Hair follicle dermal papilla cell (primary cell): Measurements from ENCODE around the genes TROAP, KCNH3, MCRS1, AQP5 and DIP2B.

DNA sequence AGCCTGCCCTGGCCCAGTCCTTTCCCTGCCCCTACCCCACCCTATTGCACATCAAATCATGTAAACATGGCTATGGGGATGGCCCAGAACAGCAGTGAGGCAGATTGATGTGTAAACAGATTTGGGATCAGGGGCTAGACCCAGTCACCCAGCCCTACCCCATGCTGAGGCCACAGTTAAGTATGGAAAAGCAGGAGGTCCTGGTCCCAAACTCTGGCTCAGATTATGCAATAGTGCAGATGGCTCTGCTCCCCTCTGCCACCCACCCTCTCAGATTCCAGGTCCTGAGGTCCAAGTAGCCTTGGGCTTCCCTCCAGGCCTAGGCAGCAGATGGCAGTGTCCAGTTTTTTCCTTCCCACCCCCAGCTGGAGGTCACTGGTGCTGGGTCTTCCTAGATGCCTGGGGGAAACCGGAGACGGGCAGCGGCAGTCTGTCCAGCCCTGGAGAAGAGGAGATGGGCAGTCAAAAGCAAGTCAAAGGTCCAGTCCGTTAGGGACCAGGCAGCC lies 2.8 kb upstream of the DHH start:
- CAGE, long polyA plus RNA = no peak

DNA sequence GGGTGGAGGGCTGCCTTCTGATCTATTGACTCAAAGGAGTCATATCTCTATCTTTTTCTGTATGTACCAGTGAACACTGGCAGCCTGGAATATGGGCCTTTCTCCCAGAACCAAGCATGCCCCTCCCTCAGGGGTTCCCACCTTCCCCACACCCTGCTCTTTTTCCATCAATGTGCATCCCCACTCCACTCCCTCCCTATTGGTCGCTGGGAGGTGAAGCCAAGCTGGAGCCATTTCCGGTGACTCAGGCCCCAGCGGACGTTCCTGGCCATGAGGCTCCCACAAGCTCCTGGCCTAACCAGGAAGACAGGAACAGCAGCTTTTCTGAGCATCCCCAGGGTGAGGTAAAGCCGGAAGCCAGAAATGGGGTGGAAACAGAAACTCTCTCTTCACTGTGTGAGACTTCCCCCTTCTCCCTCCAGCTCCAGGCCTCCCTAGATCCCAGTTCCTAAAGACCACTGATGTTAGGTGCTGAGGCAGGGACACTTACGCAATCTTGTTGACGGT lies 5.2 kb downstream of the LMBR1L start:
- CAGE, long polyA plus RNA = no peak

DNA sequence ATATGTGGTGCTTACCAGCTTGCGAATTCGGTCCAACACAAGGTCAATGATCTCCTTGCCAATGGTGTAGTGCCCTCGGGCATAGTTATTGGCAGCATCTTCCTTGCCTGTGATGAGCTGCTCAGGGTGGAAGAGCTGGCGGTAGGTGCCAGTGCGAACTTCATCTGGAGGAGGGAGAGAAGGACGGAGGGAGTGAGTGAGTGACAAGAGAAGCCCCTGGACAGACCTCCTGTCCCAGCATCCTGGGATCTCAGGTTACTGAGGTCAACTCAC lies 2.0 kb downstream of the TUBA1B start:
- CAGE, long polyA plus RNA = no peak

GRCh38 chr12:49322798-49323802 lies at the start of gene TROAP:
TSS of gene TROAP (plus strand) at chr12:49323255.
- CAGE, long polyA plus RNA = no peak

- CAGE, long polyA plus RNA = no peak
These were observed 23.6 kb upstream of the KCNH3 start for GRCh38 chr12:49515281-49515631.

DNA sequence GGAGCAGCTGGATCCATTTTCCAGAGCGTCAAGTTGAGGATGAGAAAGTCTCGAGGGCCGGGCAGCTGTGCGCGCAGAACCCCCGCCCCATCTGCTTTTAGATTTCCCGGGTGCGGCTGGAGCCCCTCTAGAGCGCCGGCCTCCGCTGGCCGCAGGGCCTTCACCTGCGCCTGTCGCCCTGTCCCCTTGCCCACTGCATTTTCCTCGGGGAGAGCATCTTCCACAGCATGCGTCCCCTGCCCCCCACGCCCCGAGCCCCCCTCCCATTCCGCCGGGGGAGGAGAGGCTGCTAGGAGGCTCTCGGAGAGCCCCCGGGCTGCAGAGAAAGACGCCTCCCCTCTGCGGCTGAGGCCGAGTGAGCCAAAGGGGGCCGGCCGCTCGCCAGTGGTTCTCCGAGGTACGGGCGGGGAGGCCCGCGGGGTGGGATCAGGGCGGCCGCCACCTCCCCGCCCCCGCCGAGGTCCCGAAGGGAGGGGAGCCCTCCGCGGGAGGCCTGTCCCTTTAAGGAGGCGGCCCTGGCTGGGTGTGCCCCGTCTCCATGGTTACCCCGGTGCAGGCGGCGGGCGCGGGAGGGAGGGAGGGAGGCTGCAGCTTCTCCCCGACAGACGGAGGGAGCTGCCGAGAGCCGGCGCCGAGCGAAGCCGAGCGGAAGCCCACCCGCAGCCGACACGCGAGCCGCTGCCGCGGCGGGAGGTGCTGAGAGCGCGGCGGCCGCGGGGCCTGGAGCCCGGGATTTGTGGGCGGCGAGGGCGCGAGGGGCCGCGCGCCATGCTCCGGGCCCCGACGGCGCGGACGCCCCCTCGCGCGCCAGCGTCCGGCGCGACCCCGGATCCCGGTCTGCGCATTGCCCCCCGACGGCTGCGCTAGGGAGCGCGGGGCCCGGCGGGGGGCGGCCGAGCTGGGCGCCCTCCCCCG lies at the start of gene KCNH3:
Gene KCNH3 (plus strand): TSS at position 583 of the 915 bp plus-strand sequence.
- CAGE, long polyA plus RNA = no peak

DNA sequence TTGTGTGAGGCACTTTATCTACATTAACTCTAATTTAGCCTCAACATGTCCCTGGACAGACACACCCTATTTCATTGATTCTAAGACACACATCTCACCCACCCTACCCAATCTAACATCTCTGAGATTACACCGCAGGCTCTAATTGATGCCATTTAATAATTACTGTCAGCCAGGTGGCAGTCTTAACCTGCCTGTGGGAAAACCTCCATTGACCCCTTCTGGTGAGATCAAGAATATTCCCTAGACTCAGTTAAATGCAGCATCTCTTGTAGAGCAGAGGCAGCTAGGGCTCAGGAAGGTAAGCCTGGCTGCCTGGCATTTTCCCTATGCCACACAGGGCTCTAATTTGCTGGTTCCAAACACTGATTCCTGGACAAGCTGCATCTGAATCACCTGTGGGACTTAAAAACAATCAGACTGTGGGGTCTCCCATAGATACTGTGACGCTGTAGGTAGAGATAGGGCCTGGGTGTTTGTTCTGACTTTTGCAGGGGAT lies 14.4 kb downstream of the MCRS1 start:
- CAGE, long polyA plus RNA = no peak

DNA sequence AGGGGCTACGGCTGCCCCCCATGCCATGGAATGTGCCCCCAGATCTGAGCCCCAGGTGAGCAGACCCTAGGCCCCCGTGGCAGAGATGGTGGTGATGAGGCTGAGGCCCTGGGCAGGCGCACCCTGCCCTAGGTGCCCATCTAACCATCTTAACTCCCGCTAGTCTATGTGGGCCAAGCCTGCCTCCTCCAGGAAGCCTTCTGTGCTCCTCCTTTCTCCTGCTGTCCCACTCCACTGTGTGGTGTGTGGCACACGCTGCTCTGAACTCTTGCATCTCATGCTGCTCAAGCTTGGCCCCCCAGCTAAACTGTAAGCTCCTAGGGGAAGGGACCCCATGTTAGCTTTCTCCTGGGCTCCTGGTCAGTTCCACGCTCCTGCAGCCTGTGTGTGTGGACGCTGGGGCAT lies 12.0 kb downstream of the MCRS1 start:
- CAGE, long polyA plus RNA = no peak

DNA sequence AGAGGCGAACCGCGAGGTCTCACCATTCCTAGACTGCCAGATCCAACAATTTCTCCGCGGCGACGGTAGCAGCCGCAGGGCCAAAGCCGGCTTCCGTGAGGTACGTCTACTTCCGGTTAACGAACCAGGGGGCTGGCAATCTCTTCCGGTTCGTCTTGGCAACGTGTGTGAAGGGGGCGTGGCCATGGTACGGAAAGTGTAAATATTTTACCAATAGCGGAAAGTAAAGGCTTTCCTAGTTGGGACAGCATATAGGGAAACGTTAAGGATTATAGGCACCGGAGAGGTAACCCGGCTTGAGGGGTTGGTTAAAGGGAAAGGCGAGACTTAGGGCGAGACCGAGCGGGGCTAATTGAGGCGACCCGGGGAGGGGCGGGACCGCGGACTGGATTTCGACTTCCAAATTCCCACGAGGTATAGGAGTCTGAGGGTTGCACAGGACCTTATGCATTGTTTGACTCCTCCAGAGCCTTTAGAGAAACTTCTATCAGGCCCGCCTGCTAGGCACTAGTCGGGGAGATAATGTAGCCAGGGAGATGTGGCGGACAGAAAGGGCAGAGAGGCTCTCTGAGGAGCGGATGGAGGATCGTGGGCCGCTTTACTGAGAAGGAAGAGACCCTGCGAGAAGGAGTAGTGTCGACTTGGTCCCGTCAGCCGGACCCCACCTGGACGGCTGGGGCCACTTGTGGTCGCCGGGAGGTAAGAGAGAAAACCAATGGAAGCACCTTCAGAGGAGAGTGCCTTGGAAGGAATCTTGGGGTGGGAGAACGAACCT lies at the start of gene MCRS1:
Gene MCRS1 (minus strand): TSS at position 118 of the 775 bp plus-strand sequence.
- CAGE, long polyA plus RNA = no peak

DNA sequence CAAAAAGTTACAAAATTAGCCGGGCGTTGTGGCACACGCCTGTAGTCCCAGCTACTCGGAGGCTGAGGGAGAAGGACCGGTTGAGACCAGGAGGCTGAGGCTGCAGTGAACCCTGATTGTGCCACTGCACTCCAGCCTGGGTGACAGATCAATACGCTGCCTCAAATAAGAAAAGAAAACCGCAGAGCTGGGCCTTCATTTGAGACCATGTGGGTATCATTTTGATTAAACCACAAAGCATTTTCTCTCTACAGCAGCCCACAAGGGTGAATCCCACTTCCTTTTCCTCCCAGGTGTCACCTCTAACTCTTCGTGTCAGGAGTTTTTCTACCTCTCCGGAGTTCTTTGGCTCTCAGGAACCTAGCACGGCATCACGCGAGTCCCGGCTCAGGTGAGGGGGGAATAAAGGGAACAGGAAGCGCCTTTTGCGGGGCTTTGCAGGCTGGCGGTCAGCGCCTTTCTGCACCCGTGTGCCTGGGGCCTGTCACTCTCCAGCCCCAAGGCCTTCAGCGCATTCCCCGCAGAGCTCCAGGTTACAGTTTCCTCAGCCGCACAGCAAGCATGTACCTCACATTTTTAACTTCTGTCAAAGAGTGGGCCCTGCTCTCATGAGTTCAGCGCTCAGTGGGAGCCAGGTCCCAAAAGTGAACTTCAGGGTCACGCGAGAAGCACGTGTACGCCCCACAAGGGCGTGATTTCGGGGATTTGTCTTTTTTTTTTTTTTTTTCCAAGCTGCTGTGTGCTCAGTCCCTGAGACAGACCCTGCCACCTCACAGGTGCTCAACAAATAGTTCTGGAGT lies 817 bp upstream of the PRPF40B start:
- CAGE, long polyA plus RNA = no peak

GRCh38 chr12:49706236-49706334 lies 1.1 kb downstream of the FMNL3 start:
- CAGE, long polyA plus RNA = no peak

DNA sequence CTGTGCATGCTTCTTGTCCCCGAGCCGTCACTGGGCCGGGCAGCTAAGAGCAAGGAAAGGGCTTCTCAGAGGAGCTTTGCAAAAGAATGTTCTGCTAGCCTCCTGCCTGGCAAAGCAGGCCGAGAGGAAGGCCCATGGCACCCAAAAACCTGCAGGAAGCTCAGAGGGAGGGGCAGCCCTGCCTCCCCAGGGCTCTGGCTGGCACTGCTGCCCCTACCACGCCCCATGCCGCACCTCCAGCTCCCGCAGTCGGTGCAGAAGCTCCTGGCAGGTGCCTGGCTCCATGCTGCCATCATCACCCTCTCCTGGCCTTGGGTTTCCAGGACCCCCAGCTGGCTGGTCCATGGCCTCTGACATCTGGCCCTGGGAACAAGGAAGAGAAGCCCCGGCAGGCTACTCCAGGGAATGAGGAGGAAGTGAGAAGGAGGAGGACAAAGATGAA lies 24.5 kb downstream of the NCKAP5L start:
- CAGE, long polyA plus RNA = no peak

DNA sequence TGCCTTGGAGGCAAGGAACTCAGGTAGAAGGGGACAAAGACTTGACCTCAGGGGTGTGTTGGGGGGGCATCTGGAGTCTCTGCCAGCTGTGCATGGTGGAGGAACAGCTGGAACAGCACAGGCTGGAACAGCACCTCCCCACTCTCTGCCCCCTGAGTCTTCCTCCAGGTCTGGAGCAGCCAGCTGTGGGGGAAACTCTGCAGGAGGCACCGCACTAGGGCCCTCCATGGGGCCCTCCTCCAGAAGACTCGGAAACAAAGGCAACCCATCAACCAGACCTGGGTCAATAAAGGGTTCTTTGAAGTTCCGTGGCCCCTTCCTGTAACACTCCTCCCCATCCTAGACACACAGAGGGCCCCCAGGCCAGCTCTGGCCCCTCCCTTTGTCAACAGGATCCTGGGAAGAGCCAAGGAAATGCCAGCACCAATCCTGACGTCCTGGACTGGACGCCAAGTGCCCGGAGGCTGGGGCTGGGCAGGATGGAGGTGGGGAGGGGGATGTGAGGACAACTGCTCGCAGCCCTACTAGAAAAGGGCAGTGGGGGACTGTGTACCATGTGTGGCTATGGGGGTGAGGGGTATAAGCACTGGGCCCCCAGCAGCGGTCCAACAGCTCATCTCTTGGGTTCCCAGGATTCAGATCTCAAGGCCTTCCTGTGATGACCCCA lies 15.7 kb downstream of the FAIM2 start:
- CAGE, long polyA plus RNA = no peak

DNA sequence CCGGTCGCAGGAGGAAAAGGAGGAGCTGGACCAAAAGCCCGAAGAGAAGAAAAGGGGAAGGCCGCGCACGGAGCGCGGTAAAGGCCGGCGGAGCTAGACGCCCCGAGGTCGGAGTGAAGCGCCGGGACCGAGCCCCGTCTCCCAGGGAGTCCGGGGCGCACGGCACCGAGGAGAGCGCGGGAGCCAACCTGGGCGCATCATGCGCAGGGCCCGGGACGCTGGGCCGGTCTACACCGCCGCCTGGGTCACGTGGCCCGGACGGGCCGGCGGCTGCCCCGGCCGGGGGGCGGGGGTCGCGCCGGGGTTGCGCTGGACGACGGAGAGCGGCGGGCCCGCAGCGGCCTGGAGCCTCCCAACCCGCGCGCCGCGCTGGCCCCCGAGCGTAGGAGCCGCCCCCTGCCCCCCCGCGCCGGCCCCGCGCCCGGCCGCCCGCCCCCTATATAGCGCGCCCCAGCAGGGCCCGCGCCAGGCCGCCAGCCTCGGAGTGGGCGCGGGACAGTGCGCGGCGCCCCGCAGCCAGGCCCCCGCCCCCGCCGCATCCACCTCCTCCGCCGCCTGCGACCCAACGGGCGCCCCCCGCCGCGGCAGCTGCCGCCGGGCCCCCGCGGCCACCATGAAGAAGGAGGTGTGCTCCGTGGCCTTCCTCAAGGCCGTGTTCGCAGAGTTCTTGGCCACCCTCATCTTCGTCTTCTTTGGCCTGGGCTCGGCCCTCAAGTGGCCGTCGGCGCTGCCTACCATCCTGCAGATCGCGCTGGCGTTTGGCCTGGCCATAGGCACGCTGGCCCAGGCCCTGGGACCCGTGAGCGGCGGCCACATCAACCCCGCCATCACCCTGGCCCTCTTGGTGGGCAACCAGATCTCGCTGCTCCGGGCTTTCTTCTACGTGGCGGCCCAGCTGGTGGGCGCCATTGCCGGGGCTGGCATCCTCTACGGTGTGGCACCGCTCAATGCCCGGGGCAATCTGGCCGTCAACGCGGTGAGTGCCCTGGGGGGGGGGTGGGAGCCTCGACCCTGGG lies at the start of gene AQP5:
Gene AQP5 (plus strand): TSS at position 468 of the 1,016 bp plus-strand sequence.
- CAGE, long polyA plus RNA = no peak

GRCh38 chr12:50087805-50088797 lies 3.0 kb downstream of the SMARCD1 start:
- CAGE, long polyA plus RNA = no peak

DNA sequence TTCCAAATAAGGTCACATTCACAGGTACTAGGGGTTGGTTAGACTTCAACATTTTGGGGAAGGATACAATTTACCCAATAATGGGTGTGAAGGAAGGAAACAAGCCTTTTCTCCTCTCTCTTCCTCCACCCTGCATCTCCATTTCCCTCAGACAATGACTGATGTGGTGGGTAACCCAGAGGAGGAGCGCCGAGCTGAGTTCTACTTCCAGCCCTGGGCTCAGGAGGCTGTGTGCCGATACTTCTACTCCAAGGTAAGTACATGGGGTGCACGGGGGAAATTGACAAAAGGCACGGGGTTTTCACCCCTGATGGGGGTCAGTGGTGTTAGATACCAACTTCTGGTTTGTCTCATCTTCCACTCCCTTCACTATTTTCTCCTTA lies 5.3 kb upstream of the GPD1 start:
- CAGE, long polyA plus RNA = no peak

- CAGE, long polyA plus RNA = no peak
These were observed at the start of gene DIP2B for GRCh38 chr12:50504911-50505896. TSS of gene DIP2B (plus strand) at chr12:50504985.

- CAGE, long polyA plus RNA = no peak
These were observed 2.0 kb downstream of the DIP2B start for GRCh38 chr12:50506657-50507221.

GRCh38 chr12:50625130-50625431 lies 120.3 kb downstream of the DIP2B start:
- CAGE, long polyA plus RNA = no peak

DNA sequence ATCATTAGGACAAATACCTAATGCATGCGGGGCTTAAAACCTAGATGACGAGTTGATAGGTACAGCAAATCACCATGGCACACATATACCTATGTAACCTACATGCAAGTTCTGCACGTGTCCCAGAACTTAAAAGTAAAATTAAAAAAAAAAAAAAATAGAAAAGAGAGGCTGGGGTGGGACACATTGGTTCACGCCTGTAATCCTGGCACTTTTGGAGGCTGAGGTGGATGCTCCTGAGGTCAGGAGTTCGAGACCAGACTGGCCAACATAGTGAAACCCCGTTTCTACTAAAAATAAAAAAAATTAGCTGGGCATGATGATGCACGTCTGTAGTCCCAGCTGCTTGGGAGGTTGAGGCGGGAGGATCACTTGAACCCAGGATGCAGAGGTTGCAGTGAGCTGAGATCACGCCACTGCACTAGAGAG lies 76.1 kb upstream of the ATF1 start:
- CAGE, long polyA plus RNA = no peak